Cardiac ventricle fibroblast (primary cell): ENCODE data around the genes LAMB3 and C1orf74.

- RAMPAGE, long total RNA = no peak
These were observed 10.0 kb downstream of the LAMB3 start for GRCh38 chr1:209642293-209642649.

GRCh38 chr1:209652201-209652773 lies at the start of gene LAMB3:
Gene LAMB3, minus strand, starts transcription at chr1:209652425.
- RAMPAGE, long total RNA = no peak

DNA sequence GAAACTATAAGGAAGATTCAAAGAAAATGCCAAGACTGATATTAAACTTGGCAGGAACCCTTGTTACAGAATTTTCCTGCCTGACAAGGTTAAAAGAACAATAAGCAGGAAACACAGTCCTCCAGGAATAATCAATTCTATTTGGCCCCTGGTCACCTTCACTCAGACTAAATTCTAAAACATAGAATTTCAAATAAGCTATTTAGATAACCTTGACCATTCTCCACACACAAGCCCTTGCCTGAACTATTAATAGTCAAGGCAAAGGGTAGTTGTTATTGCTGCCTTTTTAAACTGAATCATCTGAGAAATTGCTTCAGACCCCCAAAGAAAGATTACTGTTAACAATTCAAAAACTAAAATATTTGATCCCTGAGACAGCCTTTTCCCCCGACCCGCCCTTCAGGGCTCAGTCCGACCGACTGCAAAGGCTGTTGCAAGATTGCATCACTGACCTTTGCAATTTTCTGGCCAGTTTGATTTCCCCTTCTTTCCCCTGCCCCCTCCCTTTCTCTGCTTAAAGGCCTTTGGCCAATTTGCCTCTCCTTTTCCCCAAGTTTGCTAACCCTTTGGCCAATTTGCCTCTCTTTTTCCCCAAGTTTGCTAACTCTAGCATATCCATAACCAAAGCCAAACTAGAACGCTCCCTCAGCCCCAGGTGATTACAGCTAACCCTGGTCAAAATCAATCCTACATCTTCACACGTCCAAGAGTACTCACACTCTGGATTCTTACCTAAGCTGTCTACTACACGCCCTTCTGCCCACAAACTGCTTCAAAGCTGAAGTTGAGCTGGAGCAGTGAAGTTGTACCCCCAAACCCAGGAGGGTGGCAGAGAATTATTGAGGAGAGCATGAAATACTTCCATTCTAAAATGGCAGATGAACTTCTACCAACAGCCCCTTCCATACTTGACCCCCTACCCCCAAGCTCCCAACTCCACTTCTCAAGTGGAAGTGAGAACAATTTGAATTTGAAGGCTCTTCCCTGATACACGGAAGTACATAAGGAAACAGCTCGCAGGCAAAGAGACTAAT lies 1.3 kb upstream of the G0S2 start:
- RAMPAGE, long total RNA = no peak

GRCh38 chr1:209719933-209720965 lies 15.6 kb downstream of the HSD11B1 start:
- RAMPAGE, long total RNA = no peak

DNA sequence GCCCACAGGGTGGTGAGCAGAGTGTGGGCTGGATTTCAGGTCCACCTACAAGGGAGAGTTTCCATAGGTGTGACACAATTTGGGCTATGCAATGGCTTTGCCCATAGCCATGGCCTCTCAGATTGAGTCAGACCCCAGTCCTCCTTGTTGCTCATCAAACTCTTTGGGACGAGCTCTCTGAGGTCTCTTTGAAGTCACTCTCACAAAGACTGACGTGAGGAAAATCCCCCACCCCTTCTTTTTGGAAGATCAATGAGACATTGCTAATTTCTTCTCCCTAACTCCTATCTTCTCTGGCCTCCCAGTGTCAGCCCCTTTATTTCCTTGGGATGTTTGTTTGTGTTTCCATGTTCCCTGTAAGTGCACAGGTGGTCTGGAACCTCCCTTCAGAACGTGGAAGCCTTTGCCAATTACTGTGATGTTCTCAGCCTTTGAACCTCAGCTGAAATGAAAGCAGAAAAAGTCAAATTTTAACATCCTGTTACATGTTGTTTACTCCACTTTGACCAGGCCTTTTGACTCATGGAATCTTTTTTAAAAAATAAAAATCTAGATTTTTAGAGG lies 19.5 kb downstream of the HSD11B1 start:
- RAMPAGE, long total RNA = no peak

DNA sequence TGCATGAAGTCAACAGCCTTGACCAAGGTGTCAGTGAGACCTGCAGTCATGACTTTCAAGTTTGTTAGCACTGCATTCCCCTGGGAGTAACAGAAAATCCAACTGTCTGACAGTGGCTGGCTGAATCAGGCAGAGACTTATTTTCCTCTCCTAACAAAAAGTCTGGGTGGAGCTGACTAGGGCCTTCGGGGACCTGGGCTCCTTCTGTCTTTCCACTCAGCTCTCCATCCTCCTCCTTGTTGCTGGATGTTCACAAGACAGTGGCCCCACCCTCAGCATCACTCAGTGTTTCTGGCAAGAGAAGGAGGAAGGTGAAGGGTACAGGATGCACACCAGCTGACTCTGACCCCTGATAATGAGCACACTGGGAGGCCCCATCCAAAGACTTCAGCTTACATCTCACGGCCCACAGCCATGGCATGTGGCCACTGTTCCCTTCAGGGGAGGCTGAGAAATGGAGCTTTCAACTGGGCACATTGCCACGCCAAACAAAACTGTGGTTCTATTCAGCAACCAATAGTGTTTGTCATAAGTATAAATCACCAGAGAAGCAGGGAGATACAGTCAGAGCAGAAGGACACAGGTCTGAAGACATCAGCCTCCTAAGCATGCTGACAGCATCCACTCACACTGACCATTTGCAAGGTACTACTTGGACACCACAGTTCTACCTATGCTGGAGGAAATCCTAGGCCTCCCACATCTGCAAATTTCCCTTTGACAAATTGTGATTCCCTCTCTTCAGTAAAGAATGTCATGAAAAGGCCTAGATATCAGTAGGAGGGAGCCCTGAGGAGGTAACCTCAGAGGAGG lies 12.8 kb upstream of the TRAF3IP3 start:
- RAMPAGE, long total RNA = no peak

GRCh38 chr1:209783879-209784938 lies at the start of gene C1orf74:
Gene C1orf74, minus strand, starts transcription at chr1:209784559.
- RAMPAGE, long total RNA = no peak

- RAMPAGE, long total RNA = no peak
These were observed 42.4 kb upstream of the SYT14 start for GRCh38 chr1:209895580-209895993.

GRCh38 chr1:210239823-210240173 lies 7.2 kb downstream of the SERTAD4 start:
- RAMPAGE, long total RNA = no peak

DNA sequence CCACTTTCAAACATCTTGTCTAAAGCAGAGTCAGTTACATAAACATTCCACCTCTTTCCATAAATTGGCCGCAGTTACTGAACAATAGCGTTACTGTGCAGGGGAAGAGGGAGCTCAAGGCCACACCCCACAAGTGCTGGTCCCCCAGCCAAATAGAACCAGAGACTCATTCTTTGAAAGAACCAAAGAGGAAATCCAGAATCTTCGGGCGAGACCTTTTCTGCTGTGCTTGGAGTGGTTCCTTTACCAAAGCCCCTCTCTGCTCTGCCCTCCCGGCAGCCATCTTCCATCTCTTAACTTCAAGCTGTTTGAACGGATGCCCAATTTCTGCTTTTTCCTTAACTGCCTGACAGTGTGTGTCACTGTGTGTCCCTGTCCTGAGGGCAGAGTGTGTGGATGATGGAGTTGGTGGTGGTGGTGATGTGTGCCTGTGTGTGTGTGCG lies 30.1 kb downstream of the SERTAD4 start:
- RAMPAGE, long total RNA = no peak

DNA sequence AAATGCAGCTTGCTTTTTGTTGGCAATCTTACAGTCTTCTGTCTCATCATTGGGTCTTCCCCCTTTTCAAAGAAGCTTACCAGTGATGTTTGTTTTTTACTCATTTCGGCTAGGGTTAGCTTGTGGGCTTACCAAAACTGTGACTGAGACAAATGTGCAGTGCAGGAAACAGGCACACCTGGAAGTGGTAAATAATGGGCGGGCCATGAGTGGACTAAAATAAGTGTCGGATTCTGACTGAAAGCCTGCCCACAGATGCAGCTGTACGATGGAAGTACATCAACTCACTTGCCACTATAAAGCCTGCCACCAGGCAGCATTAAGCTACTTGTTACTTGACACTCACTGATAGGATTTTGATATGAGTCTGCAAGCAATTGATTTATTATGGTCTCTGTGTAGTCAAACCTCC lies 4.1 kb downstream of the HHAT start:
- RAMPAGE, long total RNA = no peak

GRCh38 chr1:210505882-210506102 lies 177.1 kb downstream of the HHAT start:
- RAMPAGE, long total RNA = no peak

GRCh38 chr1:211271165-211271922 lies 12.2 kb downstream of the RCOR3 start:
- RAMPAGE, long total RNA = no peak

GRCh38 chr1:211327129-211327631 lies 547 bp downstream of the TRAF5 start:
- RAMPAGE, long total RNA = no peak

GRCh38 chr1:211572046-211572850 lies 6.7 kb downstream of the SLC30A1 start:
- RAMPAGE, long total RNA = no peak

DNA sequence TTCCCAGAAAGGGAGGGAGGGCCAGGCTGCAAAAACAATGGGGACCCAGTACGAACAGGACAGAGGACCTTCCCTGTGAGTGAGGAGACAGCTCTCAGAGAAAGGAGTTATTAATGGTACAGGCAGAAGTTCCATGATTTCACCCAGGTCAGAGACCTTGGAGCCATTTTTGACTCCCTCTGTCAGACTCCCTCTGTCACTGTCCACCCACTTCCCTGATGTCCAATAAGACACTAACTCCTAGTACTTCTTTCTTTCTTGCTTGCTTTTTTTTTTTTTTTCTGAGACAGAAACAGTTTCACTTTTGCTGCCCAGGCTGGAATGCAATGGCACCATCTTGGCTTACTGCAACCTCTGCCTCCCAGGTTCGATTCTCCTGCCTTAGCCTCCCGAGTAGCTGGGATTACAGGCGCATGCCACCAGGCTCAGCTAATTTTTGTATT lies 28.5 kb upstream of the SLC30A1 start:
- RAMPAGE, long total RNA = no peak

- RAMPAGE, long total RNA = no peak
These were observed 64.8 kb upstream of the NEK2 start for GRCh38 chr1:211740300-211740527.

GRCh38 chr1:211958049-211958490 lies 77.3 kb downstream of the INTS7 start:
- RAMPAGE, long total RNA = no peak

- RAMPAGE, long total RNA = no peak
These were observed 22.8 kb downstream of the DTL start for GRCh38 chr1:212057842-212059183.

DNA sequence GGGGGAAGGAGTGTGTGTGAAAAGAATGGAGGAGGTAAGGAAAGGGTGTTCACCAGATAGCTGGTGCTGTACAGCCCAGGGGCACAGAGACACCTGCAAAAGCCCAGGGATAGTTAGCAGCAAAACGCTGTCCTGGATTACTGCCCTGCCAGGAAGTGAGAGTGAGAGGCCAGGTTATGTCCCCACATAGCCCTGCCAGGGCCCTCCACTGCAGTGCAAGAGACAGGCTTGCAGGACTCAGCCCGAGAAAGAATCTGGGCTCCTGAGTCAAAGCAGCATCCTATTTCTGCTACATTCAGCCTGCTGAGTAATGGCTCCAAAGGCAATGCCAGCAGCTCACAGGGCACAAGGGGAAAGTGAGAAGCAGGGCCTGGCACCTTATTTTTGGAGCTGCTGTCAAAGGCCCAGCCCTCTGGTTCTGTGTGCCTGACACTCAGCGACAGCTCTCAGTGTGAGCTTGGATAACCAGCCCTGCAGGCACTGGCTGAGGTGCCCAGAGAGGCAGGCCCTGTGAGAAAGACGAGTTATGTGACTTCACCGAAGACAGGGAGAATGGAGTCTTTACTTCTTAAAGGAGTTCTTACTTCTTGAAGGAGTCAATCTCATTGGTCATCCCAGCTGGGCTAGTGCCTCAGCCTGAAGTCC lies 83.9 kb downstream of the DTL start:
- RAMPAGE, long total RNA = no peak